Fibroblast of villous mesenchyme (primary cell): ENCODE results near the gene CAP2.

GRCh38 chr6:16326758-16327157 lies 88.4 kb downstream of the GMPR start:
- CAGE, long polyA plus RNA: no peak

DNA sequence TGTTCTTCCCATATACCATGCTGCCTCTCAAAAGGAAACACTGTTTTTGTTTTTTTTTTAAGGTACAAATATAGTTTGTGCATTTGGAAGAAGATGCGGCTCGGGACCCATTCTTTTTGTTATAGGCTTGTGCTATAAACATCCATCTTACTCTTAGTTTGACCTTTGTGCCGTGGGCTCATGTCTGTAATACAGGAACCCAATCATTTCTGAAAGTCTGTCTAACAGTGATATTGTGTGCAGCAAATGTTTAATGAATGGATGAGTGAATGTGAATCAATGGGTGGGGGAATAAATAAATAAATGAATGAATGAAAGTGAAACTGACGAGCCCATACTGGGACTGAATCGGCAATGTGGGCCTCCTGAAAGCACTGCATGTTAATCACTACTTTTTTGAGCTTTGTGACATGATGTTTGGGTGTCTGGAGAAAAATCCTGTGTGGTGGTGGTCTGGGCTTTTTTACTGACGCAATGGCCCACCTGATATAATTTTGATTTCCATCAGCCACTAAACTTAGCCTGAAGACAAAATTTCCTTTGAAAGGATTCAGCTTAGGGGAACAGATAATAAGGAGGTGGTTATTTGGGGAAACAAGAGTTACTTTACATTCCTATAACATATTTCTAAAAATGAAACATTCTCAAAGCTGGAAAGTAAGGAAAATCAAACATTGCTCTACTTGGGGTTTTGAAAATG lies 175.1 kb downstream of the GMPR start:
- CAGE, long polyA plus RNA: no peak

DNA sequence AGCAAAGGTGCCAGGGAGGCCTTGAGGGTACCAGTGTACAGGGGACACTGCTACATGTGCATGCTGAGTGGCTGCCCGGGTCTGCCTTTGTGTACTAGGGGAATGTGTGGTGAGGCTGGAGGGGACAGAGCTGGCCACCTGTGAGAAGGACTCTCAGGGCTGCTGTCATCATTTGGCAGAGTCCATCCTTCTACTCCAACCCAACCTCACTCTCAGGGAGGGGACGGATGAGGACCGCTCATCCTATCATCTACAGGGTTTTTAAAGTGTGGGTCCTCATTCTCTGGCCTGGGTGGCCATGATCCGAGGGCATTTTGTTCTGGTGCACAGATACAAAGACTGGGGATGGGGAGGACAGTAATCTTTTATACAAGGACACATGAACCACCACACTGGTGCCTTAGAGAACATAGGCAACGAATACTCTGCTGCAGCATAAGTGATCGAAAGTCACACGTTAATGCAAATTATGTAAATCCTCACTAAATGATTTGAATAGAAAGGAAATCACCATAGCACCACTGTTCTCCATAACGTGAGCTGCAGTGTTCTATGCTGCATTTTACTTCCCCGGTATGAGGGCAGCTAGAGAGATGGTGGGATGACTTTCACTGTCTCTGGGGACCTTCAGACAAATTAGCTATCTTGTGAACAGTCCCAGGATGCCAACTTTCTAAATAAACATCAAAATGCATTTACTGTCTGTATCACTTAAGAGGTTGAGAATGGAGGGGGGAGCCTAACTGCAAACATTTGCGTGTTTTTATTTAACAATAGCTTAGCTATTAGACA lies 181.5 kb downstream of the GMPR start:
- CAGE, long polyA plus RNA: no peak

DNA sequence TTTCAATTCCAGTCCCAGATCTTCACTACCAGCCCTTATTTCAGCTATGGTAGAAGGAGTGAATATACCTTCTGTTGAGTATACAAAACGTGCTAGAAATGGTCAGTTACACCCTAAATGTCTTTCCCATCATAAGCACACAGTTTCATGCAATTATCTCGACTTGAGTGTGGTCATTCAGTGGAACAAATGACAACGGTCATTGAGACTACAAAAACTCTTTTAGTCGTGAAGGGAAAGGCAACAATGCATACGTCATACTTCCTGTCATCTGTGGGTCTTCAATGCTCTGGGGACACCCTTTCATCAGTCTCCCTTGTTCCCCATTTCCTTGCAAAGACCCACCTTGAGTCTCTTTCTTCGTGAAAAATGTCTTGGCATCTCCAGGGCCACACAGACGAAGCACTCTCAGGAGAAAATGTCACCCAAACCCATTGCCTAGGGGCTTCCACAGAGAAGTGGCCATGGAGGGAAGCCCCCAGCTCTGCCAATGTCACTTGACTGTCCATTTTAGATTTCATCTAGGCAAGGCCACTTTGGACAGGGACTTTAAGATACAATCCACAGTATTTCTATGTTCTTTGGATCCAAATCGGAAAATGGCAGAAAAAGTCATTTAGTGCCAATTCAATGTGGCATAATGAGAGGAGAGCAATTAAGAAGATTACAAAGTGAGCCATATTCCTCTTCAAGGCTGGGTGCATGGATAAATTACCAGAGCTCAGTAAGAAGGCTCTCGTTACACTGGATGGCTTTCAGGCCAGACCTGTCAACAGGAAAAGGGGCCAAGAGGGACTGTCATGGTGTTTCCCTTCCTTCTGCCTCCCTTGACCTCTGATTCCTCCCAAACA lies 238.6 kb downstream of the GMPR start:
- CAGE, long polyA plus RNA: no peak

GRCh38 chr6:16541316-16541489 lies 220.1 kb downstream of the ATXN1 start:
- CAGE, long polyA plus RNA: no peak

GRCh38 chr6:16657404-16657994 lies 103.8 kb downstream of the ATXN1 start:
- CAGE, long polyA plus RNA: no peak

GRCh38 chr6:16705575-16706534 lies 55.4 kb downstream of the ATXN1 start:
- CAGE, long polyA plus RNA: no peak

DNA sequence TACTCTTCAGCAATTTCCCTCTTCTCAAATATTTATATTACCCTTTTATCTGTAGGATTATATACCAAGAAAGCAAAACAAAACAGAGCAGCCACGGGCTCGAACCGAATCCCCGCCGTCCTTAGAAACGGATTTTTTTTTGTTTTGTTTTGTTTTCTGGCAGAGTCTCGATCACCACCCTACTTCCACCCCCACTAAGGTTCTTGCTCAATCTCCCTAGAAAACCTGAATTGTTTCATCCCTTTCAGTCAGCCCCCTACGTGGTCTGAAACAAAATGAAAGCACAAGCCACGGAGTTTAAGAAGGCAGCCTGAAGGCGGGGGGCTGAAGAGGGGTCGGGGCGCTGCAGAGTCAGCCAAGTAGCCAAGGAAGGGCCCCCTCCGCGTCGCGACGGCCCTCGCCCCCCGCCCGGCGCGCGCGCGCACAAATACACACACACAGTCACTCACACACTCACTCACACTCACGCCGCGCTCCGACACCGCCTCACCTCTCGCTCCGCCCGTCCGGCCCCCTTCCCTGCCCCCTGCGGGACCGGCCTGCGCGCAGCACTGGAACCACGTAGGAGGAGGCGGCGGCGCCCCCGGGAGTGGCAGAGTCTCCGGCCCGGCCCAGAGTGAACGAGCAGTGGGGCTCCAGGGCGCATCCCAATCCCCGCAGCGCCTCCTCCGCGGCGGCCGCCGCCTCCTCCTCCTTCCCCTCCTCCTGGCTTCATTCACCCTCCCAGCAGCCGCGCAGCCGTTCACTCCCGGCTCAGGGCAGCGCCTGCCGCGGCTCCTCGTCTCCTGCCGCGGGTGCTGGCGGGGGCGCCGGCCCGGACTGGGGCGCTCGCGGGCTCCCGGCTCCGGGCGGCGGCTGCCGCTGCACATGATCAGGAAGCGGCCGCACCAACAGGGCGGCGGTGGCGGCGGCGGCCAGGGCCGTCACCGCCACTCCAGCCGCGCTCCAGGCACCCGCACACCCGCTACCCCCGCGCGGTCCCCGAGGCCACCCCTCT lies 1.4 kb downstream of the ATXN1 start:
- CAGE, long polyA plus RNA: no peak

DNA sequence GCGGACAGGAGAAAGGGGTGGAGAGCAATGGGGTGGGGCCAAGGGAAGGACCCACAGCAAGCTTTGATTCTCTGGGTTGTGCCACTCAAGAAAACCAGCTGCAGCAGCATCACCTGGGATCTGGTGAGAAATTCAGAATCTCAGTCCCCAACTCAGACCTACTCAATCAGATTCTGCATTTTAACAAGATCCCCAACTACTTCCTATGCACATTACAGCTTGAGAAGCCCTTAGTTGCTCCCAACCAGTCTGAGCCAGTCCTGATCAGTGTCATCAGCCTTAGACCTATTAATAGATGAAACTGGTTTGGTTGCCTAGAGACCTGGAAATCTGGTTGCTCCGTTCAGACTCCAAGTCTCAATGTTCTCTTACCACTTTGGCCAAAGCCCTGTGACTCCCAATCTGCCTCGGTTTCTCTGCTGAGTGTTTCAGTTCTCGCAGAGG lies 20.0 kb upstream of the ATXN1 start:
- CAGE, long polyA plus RNA: no peak

DNA sequence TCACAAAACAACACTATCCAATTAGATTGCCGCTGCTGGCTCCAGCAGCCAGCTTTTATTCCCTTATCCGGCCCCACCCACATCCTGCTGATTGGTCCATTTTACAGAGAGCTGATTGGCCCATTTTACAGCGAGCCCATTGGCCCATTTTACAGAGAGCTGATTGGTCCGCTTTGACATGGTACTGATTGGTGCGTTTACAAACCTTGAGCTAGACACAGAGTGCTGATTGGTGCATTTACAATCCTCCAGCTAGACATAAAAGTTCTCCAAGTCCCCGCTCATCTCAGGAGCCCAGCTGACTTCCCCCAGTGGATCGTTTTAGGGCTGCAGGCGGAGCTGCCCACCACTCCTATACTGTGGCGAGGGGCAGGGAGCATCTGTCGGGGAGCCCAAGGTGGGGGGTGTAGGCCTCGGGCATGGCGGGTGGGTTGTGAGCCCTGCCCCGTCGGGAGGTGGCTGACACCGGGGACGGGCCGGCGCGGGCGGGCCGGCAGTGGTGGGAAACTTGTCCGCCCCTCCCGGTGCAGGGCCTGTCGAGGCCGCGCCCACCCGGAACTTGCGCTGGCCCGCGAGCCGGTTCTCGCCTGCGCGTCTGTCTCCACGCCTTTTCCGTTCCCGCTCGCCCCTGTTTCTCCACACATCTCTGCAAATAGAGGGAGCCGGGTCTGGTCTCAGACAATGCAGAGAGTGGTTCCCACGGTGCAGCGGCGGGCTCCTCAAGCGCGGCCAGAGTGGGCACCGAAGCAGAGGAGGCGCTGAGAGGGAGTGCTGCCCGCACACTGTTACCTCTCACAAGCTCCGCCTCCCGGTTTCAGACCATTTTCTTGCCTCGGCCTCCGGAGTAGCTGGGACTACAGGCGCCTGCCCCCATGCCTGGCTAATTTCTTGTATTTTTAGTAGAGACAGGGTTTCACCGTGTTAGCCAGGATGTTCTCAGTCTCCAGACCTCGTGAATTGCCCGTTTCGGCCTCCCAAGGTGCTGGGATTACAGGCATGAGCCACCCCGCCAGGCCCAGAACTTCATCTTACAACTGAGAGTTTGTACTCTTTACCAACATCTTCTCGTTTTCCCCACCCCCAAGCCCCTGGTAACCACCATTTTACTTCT lies 86.0 kb upstream of the STMND1 start:
- CAGE, long polyA plus RNA: no peak

DNA sequence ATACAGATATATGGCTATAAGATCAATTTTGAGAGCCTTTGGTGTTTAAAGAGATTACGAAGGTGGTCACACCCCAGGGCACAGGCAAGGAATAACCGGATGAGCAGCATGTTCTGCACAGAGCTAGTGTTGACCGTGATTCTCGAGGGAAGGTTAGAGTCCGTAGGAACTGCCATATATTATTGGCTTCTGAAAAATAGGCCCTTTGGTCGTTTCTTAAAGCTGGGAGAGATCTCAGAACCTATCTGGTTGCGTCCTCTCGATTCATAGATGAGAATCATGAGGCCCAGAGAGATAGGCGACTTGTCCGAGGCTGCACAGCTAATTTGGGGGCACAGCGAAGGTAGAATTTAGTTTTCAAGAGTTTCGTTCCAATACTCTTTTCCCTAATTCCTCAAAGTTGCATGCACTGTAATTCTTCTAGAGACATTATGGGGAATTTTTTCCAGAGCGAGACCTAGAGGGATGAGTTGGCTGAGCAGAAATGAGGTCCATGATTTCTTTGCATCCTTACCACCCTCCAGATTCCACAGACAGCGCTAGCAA lies 794 bp downstream of the STMND1 start:
- CAGE, long polyA plus RNA: no peak

GRCh38 chr6:17392947-17393790 lies at the start of gene CAP2:
TSS of gene CAP2 (plus strand) at chr6:17393595.
- CAGE, long polyA plus RNA: no peak

DNA sequence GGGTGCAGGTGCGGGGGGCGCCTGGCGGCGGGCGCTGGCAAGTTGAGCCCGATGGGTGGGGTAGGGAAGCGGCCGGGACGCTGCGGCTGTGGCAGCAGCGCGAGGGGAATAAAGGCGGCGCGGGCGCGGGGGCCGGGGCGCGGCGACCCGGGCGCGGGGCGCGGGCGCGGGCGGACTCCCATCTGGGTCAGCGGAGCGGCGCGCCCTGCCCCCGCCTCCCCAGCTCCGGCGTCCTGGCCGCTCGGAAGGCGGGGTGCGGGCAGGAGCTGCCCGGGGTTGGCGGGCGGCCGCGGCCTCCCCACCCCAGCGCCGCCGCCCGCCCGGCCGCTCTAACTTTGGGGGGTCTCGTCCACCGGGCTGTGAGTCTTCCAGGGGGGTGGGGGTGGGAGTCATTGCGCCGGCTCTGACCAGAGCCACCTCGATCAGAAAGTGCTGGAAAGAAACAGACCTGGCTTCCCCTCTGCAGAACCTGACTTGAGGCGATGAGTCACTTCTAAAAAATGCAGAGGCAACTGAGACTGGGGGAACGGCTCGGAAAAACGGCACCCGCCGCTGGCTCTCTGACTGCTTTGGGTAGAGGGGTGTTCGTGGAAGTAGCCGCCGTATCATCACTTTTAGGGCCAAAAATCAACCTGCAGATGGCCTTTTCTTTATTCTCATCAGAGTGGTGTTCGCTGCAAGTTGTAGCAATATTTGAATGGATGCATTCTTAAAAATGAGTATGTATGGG lies 561 bp downstream of the CAP2 start:
- CAGE, long polyA plus RNA: no peak

- CAGE, long polyA plus RNA: no peak
Measured at GRCh38 chr6:17724961-17725395, 18.3 kb upstream of the NUP153 start.

DNA sequence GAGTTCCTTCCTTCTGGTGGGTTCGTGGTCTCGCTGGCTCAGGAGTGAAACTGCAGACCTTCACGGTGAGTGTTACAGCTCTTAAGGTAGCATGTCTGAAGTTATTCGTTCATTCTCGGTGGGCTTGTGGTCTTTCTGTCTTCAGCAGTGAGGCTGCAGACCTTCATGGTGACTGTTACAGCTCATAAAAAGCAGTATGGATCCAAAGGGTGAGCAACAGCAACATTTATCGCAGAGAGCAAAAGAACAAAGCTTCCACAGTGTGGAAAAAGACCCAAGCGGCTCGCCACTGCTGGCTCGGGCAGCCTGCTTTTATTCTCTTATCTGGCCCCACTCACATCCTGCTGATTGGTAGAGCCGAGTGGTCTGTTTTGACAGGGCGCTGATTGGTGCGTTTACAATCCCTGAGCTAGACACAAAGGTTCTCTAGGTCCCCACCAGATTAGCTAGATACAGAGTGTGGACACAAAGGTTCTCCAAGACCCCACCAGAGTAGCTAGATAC lies 37.7 kb upstream of the NUP153 start:
- CAGE, long polyA plus RNA: no peak

DNA sequence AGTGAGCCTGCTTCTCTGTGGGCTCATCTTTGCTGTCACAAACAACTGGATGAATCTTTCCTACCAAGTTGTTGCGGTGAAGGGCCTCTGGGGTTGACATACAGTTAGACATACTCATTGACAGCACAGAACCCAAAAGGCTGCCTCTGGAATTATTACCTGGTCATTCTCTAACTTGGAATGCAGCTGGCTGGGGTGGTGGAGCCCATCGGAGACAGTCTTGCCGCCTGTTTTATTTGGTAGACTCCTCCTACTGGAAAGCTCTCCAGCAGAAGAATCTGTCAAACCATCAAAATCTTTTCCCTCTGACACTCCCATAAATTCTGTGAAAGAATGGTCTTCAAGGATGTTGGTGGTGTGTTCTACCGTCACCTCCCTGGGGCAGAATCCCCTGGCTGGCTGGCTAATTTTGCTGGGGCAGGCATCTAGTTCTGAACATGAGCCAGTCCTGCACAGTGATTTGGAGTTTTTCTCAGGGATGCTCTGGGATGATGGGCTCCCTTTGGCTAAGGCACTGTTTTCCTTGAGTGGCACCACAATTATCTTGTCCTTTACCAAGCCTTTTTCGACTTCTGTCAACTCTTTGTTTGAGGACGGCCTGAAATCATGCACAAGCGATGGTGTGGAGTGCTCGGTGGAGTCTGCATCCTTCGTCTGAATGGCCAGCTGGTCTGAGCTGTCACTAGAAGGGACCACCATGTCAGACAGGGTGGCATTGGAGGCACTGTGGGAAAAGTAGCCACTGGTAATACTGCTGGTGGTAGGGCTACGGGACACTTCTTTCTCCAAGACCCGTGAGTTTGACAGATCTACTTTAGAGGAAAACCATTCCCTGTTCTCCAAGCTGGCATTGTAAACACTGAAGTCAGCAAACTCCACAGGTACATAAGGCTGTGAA lies 57.5 kb upstream of the NUP153 start:
- CAGE, long polyA plus RNA: no peak

- CAGE, long polyA plus RNA: no peak
Measured at GRCh38 chr6:17837304-17837635, 130.5 kb upstream of the NUP153 start.

- CAGE, long polyA plus RNA: no peak
Measured at GRCh38 chr6:17988501-17988806, 1.0 kb upstream of the KIF13A start.

DNA sequence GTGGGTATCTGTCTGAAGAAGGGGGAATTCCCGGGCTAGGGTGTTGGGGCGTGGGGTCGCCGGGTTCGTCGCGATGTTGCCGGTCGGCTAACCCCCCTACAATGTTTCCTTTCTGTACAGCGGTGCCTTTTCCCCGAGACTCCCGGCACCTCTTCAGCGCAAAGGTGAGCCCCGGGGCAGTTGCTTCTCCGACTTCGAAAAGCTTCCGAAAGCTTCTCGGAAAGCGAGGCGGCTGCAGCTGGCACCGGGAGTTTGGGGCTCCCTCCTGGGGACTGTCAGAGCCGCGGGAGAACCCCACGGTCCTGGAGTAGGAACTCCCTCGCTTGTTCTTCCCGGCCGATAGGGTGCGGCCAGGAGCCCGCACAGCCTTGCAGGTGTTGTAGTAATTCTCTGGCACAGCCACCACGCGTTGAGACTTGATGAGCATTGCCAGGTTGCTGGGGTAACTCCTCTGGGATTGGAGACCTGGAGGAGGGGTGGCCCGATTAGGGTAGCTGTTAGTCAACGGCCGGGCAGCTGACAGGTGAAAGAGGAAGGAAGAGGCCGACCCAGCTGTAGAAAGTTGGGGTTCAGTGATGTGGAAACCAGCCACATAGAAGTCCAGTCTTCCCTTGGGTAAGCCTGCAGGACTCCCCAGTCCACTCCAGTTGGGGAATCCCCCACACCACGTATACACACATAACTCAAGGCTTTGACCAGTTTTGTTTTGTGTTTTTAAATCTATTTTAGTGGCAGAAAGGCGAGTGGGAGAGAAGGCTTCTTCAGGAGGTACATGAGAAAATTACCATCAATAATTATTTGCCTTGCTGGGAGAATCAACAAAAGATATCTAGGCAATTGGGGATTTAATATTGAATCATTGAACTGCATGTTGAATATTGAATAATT lies 785 bp downstream of the KDM1B start:
- CAGE, long polyA plus RNA: no peak

DNA sequence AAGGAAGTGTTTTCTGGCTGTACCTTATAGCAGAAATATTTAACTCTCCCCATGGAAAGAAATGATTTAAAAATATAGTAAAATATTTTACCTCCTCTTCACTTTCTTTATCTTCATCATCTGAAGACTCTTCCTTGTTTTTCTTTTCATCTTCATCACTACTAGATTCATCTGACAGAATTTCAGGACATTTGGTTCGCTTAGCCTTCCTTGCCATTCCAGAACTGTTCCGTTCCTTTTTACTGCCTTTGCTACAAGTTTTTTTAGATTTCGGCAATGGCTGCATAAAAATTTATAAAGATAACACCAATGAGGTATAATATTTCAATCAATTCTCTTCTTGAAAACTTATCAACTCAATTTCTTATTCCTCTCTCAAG lies 14.8 kb downstream of the DEK start:
- CAGE, long polyA plus RNA: no peak